Sternocleidomastoid (tissue), 1 donor: ENCODE data around the gene SERPINB9.

DNA sequence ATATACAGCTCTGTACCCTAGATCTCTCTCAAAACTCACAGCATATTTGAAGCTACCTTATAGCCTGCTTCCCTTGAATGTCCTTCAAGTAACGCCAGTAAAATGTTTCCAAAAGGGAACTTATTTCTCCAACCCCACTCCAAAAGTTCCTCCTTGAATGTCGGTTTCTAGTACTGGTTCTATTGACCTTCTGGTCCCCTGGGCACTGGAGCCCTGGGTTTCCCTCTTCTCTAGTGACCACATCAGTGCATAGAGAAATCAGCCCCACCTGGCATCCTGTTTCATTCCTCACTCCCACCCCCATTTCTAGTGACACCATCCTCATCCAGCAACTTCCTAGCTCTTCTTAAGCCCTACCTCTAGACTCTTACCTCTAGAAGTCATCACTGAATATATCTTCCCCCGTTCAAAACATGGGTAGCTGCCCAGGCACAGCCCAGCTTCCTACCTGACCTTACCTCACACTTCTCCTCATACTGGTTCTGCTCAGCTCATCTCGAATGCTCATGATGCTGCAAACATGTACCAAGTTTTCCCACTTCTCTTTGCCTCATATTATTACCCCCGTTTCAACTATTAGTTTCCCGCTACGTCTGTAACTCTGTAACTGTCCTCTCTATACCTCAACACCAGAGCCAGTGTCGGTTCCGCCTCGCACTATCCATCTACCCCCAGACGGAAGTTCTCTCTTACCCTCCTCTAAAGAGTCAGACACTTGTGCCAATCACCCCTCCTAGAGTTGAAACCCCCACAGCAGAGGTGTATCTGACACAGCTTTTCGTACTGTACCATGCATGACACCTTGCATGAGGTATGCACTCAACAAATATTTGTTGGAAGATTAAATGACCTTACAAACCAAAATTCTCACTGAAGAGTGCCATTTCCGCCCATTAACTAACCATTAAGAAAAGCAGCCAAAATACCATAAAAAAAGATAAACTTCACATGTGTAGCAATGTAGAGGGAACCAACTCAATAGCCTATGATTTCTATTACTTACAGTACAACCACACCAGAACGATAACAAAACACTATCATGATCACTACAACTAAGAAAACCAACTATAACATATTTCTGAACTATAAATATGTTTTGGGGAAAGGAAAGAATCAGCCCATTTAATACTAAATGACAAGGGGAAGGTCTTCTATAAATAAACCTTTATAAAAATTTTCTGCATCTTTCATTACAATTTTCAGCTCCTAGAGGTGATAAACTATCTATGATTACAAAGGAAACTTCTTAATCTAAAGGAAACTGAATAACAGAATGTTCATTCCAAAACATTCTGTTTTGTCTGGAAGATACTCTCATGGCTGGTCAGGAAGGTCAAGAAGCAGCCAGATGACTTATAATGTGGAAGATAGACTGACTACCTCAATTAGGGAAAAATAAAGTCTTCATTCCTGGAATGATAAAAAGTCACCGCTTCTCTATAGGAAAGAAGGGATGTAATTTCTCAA, 131.9 kb downstream of the GMDS start:
- PRO-cap, result no peak

- PRO-cap, result no peak
These were observed 27.3 kb upstream of the GMDS start for GRCh38 chr6:2272704-2273169.

GRCh38 chr6:2379140-2379758, 133.8 kb upstream of the GMDS start:
- PRO-cap, result no peak

GRCh38 chr6:2682804-2683328, 67.9 kb downstream of the MYLK4 start:
- PRO-cap, result no peak

DNA sequence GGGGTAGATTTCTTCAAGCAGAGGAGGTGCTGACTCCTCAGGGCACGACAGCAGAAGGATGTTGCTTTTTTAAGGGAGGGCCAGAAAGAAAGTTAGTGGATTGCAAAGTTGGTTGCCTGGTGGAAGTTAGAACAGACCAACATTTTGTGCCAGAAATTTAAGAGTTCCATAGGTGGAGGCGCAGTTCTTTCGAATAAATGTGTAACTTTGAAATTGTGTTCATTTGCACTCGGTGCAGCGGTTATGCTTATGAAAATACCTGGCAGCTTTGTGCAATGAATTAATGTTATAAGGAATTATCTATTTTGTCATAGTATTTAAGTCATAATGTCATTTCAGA, 20.0 kb downstream of the WRNIP1 start:
- PRO-cap, result no peak

DNA sequence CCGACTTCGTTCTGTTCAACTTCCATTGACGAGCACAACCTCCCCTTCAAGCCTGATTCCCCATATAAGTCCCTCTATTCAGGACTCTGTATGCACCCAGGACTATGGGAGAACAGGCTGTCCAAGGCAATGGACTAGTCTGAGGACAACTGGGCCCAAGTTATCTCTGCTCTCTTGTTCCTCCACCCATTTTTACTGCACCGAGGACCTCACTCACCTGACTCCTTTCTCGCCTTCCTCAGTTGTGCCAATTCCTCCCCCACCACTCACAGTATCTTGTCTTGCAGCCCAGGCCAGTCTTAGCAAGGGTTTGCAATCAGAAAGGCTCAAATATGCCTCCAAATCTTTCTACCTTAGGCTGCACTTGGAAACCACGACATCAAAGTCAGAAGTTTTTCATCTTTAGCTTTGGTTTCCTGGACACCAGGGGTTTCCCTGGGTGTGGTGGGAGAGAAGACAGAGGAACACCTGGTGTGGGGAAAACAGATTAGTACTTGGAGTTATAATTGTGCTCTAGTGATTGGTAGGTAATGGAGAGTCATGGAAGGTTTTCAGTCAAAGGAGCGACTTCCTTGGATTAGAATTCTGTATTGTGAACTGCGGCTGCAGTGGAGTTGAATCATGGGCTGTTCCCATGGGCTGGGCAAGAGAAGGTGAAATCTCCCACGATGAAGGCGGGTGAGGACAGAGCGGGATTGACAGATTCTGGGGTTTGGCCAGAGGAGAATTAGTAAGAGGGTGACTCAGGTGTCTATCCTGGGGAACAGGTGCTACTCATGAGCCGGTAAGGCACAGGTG, 32.0 kb downstream of the SERPINB1 start:
- PRO-cap, result no peak

DNA sequence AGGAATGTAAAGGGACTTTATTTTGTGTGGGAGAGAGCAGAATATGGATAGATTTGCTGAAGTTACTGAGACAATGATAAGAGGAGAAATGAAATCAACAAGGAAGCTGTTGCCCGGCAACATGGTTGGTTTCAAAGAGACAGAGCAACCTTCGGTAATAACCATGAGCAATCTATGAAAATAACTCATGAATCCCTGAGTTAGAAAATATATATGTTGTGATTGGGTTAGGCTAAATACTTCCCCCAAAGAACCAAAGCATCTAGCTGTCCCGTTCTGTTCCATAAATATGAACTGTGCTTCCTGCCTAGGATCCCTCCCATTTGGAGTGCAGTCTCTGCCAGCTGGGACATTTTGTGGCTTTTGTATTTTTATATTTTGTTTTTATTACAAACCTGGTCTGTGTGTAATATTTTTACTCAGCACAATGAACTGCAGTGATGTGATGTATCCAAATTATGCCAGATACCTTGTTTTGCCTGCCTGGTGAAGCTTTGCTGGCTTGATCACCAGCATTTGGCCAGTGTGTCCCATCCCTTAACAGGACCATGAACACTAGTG, 23.0 kb downstream of the SERPINB1 start:
- PRO-cap, result no peak

- PRO-cap, result no peak
These were observed 21.1 kb upstream of the SERPINB1 start for GRCh38 chr6:2862544-2863446.

- PRO-cap, result bidirectional peak, plus-strand start at chr6:2903372, minus-strand start at chr6:2903309
These were observed at the start of gene SERPINB9 for GRCh38 chr6:2903151-2903790. Gene SERPINB9 (minus strand): TSS chr6:2903309.

- PRO-cap, result no peak
These were observed 22.9 kb downstream of the SERPINB6 start for GRCh38 chr6:2948034-2949219.

DNA sequence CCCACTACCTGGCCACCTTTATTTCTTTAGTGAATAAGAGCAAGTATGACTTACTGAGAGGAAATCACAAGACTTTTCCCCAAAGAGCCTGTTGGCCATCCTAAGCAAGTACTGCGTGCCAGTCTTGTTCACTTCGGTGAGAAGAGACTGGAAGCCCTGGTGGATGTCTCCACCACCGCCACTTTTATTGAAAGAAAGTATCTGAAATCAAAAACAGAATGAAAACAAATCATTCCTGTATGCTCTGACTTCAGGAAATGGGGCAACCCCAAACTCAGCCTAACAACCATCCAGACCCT, 15.9 kb downstream of the SERPINB6 start:
- PRO-cap, result no peak

GRCh38 chr6:2965209-2965695, 6.1 kb downstream of the SERPINB6 start:
- PRO-cap, result no peak

DNA sequence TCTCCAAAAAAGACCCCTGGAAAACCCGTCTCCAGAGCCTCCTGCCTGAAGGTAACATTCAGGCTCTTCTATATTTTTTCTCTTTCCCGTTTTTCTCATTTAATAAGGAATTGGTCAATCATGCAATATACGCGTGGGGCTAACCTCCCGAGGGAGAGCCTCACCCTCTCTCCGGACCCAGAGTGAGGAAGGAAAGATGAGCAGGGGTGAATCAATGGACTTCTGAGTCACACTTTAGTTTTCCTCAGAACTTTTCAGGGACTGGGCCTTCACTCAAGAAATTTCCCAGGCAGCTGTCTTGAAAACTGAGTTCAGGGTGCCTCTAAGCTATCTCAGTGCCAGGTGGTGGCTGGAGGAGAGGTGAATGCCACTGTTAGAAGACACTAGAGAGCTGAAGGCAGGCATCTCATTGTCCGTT, 5.1 kb upstream of the SERPINB6 start:
- PRO-cap, result no peak

GRCh38 chr6:3022135-3022617, 22.5 kb downstream of the NQO2 start:
- PRO-cap, result no peak

DNA sequence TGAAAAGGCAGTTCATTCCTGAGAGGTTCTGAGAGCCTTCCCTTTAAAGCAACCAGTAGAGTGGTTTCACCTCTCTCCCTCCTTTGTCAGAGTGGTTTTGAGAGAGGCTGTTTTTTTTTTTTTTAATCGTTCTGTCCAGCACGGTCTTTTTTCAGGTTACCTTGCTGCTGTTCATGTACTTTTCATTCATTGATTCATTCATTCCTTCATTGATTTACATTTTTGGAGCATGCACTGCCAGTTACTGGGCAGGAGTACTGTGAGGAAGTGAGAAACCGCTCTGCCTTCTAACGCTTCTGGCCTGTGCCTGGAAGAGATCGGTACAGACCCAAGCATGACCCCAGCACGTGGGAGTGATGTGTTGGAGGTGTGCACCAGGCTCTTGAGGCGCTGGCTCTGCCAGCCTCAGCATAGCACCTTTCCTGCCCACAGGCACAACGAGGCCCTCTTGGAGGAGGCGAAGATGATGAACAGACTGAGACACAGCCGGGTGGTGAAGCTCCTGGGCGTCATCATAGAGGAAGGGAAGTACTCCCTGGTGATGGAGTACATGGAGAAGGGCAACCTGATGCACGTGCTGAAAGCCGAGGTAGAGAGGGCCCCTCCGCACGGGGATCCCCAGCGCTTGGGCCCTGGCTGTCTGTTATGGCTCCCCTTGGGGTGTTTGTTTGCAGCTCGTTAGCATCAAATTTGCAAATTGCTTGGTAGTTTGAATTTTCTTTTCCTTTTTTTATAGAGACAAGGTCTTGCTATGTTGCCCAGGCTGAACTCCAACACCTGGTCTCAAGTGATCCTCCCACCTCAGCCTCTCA, 9.3 kb downstream of the RIPK1 start:
- PRO-cap, result no peak

GRCh38 chr6:3153498-3153963, 3.8 kb downstream of the TUBB2A start:
- PRO-cap, result no peak

DNA sequence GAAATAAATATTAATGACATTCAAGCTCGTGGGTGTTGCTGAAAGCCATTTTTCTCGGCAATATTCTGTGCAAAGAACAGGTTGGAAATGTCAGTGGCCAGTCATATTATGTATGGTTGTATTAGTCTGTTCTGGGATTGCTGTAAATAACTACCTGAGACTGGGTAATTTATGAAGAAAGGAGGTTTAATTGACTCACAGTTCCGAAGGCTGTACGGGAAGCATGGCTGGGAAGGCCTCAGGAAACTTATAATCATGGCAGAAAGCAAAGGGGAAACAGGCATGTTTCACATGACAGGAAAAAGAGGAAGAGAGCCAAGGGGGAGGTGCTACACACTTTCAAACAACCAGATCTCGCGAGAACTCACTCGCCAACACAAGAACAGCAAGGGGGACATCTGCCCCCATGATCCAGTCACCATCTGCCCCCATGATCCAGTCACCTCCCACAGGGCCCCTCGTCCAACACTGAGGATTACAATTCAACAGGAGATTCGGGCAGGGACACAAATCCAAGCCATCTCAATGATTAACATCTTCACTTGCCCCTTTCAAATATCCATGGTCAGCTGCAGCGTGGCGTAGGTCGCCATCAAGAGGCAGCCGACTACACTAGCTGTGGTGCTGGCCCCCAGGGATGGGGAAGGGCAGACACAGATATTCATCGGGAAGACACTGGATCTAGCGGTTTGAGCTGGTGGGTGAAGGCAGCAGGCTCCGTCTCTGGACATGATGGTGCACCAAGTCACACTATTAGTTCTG, 31.8 kb downstream of the TUBB2B start:
- PRO-cap, result no peak

DNA sequence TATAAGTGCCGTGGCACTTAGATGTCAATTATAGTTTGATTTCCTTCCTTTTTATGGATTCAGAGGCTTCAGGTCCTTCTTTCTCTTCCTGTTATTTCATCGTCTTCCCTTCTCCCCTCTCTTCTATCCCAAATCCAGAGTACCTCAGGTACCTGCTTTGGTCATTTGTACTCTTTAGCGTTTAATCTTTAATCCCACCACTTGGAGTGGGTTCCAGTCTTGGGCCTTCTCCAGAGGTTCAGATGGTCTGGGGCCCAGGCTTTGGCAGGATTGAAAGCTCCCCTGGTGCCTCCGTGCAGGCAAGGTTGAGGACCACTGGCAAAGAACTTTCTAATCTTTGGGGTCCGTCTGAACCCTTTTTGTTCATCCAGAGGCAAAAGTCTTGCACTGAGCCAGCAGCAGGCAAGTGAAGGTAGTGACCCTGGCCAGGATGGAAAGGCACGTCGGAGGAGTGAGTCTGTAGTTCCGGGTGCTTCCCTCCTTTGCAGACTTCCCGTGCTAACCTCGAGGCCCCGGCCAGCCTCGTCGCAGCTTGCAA, 9.7 kb downstream of the PSMG4 start:
- PRO-cap, result no peak

GRCh38 chr6:3318562-3319213, 59.9 kb downstream of the PSMG4 start:
- PRO-cap, result no peak

GRCh38 chr6:3329460-3330126, 70.8 kb downstream of the PSMG4 start:
- PRO-cap, result no peak